Right cardiac atrium (tissue), 1 donor: ENCODE measurements around a stretch of chr2.

- PRO-cap = no peak
These were observed 36.5 kb upstream of the ARMC9 start for GRCh38 chr2:231161787-231162414.

- PRO-cap = no peak
These were observed 43.5 kb downstream of the ARMC9 start for GRCh38 chr2:231241707-231242638.

DNA sequence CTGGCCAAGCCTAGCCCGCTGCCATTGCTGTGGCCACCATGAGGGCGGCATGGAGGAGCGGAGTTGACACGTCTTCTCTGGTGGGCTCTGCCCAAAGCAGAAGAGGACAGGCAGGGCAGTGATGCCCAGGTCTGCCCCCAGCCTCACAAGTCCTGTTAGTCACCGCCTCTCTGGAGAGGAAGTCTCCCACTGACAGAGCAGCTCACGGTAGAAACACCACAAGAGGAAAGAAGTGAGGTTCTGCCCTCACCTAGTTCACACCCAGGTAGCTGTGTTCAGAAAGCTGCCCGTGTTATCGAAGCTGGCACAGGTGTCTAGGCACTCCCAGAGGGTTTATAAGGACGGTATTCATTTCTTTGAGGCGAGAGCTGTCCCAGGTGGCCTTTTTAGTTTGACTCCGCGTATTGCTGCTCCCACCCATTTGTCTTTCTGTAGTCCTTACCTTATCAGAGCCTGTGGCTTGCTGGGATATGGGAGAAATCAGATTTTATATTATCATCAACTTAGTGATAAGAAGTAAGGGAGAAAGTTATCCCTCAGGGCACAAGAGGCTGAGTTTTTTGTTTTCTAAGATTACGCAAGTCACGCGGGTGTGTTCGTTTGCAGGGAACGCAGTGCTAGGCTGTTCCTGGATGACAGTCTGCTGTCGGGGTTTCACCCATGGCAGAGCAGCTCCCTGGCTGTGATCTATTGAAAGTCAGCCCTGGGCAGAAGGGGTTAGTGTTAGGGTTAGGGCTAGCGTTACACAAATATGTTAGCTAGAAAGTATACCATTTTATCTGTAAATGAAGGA lies 46.5 kb downstream of the ARMC9 start:
- PRO-cap = no peak

GRCh38 chr2:231299347-231299921 lies 96.1 kb upstream of the B3GNT7 start:
- PRO-cap = no peak

DNA sequence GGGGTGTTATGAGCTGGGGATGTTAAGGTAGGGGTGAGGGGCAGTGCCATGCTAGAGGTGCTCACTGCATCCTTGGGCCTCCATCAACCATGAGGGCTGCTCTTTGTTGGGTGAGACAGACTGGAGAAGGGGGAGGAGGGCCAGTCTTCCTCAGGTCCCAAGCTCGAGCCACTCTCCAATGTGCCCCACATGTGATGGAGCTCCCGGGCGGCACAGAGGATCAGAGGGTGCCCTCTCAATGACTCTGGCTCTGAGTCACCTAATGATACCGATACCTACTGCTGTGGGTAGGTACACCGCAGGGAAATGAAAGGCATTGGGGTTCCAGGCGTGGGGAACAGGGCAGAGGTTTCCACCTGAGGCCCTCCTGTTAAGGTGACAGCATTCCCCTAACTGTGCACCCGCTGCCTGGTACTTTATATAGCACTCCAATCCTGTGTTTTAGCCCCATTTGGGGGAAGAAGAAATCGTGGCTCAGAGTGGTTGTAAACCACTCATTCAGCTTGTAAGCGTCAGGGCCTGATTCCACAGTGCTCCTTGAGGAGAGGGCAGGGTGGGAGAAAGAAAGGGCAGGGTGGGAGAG lies 1.6 kb downstream of the B3GNT7 start:
- PRO-cap = no peak

DNA sequence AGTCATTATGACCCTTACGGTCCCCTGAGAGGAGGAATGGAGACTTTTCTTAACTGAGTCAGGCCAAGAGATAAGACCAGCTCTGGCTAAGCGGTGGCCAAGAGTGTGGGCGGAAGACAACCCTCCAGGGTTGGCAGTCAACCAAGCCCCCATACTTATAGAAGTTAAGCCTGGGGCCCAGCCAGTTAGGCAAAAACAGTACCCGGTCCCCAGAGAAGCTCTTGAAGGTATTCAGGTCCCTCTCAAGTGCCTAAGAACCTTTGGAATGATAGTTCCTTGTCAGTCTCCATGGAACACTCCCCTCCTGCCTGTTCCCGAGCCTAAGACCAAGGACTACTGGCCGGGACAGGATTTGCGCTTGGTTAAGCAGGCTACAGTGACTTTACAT lies 8.2 kb downstream of the B3GNT7 start:
- PRO-cap = no peak

GRCh38 chr2:231605358-231606038 lies 12.8 kb downstream of the TEX44 start:
- PRO-cap = bidirectional peak, plus-strand start at chr2:231605738, minus-strand start at chr2:231605669

DNA sequence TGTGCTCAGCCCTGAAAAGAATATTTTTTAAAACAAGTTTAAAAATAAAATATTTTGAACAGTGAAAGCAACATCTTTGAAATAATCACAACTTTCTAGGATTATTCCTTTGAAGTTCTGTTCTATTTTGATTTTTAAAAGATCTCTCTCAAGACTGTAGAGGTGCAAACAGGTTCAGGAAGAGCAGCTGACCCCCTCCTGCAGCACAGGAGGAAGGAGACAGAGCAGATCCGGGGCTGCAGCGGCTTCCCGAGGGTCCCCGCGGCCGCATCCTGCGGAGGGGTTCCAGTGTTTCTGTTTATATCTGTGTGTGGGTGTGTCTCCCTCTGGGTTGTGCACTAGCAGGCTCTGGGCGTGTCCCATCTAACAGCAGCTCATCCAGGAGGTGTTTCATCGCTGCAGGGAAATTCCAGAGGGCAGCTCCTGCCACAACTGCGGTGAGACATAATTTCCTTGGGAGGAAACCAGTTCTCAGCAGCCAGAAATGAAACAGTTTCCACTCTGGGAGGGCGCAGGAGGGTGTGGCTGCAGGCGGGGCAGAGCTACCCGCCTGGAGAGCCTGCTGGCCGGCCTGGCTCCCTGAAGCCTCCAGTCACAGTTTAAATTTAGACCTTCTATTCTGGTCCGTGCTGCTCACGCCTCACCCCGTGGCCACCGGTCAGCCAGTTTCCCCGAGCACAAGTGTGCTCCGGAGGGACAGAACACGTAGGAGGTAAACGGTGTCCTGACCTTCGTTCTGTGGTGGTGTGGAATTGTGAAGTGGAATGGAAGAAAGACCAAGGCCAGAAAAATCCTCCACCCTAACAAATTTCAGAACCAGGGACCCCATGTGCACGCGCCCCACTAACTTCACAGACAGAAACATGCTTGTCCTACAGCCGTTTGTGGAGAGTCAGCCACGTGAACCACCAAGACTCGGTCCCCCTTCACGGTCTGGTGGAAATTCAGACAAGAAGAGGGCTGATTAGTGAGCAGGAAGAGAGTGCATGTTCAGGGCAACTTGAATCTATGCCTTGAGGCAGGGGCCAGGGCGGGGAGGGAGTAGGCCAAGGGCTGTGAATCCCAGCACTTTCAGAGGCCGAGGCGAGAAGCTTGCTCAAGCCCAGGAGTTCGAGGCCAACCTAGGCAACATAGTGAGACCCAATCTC lies 50.1 kb downstream of the TEX44 start:
- PRO-cap = bidirectional peak, plus-strand start at position 678 of the sequence, minus-strand start at position 274 of the sequence

GRCh38 chr2:231710028-231710888 lies 1.9 kb downstream of the PTMA start:
- PRO-cap = bidirectional peak, plus-strand start at chr2:231710506, minus-strand start at chr2:231710277; bidirectional peak, plus-strand start at chr2:231710593, minus-strand start at chr2:231710569

GRCh38 chr2:231711545-231712079 lies 3.3 kb downstream of the PTMA start:
- PRO-cap = no peak

DNA sequence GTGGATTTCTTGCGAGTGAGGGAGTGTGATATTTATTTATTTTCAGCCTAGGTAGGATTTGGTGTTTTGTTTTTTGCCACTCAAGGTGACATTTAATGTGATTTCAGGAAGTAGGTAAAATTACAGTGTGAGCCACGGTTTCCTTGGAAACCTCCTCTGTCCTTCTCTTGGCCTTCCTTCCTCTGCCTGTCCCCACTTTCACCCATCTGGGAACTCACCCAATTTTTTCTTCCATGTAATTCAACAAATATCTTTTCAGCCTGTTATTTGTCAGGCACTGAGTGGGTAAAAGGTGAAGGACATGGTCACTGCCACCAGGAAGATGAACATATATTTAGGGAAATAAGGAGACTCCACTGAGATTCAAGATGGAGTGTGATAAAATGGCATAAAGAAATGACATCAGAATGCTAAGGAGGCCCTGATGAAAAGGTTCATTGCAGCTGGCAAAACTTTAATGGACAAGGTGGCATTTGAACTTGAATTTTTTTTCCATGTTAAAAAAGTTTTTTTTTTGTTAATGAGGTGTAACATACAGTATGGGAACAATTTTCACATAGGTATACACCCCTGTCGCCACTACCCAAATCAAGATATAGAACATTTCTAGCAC lies 1.3 kb upstream of the PDE6D start:
- PRO-cap = no peak

DNA sequence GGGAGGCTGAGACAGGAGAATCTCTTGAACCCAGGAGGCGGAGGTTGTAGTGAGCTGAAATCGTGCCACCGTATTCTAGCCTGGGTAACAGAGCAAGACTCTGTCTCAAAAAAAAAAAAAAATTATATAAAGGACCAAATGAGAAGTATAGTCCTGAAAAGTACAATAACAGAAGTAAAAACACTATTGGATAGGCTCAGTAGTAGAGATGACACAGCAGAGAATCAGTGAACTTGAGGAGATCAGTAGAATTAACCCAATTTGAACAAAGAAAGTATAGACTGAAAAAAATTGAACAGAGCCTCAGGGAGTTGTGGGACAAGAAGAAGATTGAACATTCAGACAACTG lies 172.3 kb downstream of the DIS3L2 start:
- PRO-cap = no peak

DNA sequence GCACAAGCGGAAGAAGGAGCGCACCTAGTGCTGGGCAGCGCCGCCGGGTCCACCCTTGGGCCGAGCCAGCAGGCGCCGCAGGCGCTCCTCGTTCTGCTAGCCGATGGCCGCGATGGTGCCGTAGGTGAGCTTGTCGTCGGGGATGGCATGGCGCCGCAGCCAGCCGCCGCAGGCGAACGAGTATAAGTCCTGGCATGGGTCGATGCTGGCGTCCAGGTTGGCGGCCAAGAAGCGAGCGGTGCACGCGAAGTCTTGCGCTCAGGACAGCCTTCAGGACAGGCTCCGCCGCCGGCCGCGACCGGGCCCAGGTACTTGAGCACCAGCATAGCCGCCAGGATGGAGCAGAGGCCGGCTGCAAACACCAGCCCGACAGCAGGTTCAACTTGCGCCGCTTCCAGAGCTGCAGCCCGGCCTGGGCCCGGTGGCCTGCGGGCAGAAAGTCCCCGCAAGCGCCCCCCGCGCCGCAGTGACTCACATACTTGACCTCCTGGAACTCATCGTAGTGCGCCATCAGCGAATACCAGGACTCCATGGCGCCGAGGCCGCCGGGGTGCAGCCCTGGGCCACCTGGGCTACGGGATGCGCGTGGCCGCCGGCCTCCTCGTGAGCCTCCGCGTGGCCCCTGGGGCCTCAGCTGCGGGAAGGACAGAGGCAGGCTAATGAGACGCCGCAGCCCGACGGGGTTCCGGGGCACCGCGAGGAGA lies 8.5 kb downstream of the ALPP start:
- PRO-cap = no peak

- PRO-cap = no peak
These were observed 14.3 kb downstream of the ALPG start for GRCh38 chr2:232420535-232421725.

- PRO-cap = no peak
These were observed 302 bp downstream of the CHRNG start for GRCh38 chr2:232539878-232540110.

DNA sequence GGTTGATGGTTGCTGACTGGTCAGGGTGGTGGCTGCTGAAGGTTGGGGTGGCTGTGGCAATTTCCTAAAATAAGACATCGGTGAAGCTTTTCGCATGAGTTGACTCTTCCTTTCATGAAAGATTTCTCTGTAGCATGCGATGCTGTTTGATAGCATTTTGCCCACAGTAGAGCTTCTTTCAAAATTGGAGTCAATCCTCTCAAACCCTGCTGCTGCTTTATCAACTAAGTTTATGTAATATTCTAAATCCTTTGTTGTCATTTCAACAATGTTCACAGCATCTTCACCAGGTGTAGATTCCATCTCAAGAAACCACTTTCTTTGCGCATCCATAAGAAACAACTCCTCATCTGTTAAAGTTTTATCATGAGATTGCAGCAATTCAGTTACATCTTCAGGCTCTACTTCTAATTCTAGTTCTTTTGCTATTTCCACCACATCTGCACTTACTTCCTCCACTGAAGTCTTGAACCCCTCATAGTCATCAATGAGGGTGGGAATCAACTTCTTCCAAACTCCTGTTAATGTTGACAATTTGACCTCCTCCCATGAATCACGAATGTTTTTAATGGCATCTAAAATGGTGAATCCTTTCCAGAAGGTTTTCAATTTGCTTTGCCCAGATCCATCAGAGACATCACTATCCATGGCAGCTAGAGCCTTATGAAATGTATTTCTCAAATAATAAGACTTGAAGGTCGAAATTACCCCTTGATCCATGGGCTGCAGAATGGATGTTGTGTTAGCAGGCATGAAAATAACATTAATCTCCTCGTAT lies 2.0 kb downstream of the TIGD1 start:
- PRO-cap = no peak

- PRO-cap = no peak
These were observed 20.4 kb downstream of the KCNJ13 start for GRCh38 chr2:232755981-232756373.

GRCh38 chr2:232772486-232772825 lies 3.9 kb downstream of the KCNJ13 start:
- PRO-cap = no peak

DNA sequence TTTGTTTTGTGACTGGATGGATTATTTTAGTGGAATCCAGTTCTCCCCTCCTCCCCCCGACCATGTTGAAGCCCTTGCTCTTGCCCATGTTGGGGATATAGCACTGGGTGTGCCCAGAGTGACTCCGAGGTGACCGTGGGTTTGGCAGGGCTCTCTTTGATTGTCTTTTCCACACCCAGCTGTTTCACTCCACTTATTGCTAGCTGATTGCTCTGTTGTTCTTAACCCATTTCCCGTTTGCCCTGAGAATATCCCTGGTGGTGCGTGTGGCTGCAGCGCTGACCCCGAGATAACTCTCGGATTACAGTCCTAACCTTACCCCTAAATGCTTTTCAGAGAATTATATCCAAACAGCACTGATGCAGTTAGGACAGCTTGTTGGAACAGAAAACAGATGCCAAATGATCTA lies 34.4 kb upstream of the SNORC start:
- PRO-cap = no peak

GRCh38 chr2:232875287-232875590 lies 5.2 kb downstream of the SNORC start:
- PRO-cap = no peak